Metastatic Pancreatic Carcinoma in the Ovary (tissue), 1 donor: ENCODE data around the genes PTPRO and STRAP.

DNA sequence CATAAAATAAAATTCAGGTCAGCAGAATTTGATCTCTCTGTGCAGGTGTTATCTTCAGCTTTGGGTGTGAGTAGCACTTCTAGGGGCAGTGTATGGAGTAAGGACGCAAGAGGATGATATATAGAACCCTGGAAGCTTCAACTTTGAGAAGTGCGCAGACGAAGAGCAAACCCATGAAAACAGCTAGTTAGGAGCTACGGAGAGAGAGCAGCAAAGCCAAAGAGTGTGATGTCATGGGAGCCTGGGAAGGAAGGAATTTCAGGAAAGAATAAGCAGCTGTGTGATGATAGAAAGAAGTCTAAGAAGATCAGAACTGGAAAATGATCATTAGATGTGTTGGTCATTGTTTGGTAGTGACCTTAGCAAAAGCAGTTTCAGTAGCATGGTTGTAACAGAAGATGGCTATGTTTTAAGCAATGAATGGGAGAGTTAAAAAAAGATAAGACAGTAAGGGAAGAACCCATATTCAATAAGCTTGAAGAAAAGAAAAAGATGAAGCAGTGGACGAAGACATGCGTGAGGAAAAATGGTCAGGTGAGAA, 5.9 kb downstream of the RERG start:
- PRO-cap: no peak

DNA sequence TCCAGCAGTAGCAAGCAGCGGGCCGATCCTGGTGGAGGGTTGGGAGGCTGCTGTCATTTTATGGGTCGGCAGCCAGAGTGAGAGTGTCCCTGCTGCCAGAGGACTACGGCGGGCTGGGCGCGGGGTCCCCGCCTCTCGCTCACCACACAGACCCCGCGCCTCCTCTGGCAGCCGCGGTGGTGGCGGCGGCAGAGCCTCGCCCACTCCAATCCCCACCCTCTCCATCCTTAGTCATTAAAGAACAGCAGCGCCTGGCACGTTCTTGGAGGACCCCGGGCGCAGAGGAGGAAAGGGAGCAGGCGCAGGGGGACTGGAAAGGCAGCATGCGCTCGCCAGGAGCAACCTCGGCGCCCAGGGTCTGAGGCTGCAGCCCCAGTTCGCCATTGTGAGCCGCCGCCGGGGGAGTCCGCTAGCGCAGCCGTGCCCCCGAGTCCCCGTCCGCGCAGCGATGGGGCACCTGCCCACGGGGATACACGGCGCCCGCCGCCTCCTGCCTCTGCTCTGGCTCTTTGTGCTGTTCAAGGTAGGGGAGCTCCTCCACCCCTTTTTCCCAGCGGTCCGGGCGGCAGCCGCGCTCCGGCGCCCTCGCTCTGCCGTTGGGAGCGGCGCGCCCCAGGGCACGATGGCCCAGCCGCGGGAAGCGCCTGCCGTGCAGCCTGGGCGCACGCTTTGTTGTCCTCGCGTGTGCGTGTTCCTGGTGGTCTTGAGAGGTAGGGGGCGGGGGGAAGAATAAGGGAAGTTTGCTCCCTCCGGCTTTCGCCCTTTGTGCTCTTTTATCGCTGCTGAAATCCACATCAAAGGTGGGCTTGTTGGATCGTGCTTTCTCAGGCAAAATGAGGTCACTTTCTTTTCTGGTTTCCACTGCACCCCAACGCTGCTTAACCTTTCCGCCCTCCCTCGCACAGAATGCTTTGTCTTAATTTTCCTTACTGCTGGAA, at the start of gene PTPRO:
Gene PTPRO, plus strand, starts transcription at position 230 of the 938 bp plus-strand sequence.
- PRO-cap: bidirectional peak, plus-strand start at position 616 of the sequence, minus-strand start at position 511 of the sequence

GRCh38 chr12:15562172-15562893, 226.9 kb downstream of the EPS8 start:
- PRO-cap: no peak

DNA sequence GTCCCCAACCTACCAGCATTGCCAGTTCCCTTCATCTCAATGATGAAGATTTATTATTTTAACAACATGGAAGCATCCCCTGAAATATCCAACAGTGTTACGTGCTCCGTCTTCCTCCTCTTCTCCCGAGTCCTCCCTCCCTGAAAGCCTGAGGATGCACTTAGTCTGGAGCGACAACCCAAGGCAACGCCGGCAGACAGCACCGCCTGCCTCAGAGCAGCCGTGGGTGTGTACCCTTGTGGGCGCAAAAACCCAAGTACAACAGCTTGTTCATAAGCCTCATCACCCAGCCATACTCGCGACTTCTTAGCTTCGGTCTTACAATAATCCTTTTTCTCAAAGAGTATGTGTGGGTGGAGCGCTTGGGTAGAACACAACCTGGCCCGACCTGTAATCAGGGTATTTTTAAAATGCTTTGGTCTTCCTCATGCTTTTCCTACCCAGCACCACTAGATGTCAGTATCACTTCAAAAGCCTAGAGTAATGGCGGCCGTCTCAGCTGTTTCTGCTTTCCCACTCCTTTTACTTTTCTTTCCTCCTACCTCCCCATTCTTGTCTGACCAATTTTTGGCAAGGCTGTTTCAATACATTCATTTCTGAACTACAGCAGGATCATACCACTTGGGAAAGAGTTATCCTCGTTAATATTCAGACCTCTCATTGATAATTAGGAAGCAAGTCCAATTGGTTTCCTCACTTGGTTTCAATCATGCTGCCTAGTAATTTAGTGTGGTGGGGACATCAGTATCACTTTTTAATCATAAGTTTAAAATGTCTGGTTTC, 198.9 kb downstream of the EPS8 start:
- PRO-cap: no peak

DNA sequence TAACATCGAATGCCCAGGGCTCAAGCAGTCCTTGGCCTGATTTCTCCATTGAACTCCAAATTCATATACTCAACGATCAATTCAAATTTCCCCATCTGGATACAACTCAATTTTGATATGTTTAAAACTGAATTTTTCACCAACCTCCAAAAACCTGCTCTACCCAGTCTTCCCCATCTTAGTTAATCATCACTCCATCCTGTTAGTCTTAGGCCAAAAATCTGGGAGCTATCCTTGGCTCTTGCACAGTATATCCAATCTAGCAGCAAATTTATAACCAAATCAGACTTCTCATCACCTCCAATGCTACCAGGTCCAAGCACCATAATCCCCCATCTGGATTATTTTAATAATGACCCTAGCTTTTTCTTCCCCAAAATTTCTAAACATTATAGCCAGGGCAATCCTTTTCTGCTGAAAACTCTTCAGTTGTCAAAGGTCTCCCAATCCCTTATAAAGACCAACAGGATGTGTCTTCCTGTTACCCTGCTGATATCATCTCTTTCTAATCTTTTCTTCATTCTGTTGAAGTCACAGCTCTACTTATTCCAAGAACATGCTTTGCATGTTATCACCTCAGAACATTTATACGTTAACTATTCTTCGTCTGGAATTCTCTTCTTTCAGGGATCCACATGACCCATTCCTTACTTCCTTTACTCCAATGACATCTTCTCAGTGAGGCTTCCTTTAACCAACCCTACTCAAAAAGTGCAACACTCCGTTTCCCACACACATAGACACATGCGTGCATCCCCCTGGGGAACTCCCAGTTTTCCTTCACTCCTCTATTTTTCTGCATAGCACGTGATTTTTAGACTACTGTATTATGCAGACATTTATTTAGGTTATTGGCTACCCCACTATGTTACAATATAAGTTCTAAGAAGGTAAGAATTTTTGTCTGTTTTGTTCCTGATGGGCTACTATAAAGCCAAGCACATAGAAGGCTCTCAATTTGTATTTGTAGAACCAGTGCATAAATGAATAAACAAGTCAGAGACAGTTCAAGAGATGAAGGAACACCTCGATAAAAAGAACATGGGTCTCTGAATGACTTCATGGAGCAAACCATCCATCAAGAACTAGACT, 132.2 kb downstream of the EPS8 start:
- PRO-cap: no peak

DNA sequence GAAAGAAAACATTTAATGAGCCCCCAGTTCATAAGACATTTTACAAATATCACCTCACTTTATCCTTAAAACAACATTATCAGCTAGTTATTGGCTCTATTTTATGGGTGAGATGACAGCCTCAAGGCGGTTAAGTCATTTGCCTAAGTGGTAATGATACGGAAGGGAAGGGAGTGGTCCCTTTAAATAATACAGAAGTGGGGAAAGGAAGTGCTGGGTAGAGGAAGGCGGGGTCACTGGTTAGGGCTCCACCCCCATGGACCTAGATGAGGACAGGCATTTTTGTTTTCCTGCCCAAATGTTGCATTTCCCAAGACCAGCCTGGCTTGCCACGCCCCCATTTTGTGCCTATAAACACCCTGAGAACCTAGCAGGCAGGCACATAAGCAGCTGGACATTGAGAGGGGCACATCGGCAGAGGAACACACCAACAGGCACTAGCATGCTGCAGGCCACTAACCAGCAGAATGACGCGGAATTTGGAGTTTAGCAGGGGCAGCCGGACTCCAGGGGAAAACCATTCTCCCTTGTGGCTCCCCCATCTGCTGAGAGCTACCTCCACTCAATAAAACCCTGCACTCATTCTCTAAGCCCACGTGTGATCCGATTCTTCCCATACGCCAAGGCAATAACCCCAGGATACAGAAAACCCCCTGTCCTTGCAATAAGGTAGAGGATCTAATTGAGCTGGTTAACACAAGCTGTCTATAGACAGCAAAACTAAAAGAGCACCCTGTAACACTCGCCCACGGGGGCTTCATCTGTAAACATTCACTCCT, 100.8 kb downstream of the EPS8 start:
- PRO-cap: unidirectional peak, plus-strand start at position 383 of the sequence

DNA sequence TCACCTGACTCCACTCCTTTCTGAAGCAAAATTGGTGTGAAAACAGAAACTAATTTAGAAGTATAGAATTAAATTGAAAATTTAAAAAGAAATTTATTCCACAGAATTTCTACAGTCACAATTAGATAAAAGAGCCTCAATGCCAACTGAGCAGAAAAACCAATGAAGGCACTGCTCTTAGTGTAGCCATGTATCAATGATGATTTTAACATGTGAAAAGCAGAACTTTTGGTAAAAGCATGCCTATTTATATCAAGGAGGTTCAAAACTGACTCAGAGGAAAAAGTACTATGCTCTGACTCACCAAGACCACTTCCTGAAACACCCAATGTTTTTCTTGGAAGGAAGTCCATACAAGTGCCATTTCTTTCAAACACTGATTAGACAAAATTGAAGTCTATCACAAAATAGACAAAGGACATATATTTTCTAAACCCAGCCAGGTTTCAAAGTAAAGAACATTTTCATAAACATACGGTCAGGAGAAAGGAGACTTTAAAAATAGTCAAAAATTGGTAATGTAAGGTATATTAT, 88.7 kb downstream of the EPS8 start:
- PRO-cap: no peak

DNA sequence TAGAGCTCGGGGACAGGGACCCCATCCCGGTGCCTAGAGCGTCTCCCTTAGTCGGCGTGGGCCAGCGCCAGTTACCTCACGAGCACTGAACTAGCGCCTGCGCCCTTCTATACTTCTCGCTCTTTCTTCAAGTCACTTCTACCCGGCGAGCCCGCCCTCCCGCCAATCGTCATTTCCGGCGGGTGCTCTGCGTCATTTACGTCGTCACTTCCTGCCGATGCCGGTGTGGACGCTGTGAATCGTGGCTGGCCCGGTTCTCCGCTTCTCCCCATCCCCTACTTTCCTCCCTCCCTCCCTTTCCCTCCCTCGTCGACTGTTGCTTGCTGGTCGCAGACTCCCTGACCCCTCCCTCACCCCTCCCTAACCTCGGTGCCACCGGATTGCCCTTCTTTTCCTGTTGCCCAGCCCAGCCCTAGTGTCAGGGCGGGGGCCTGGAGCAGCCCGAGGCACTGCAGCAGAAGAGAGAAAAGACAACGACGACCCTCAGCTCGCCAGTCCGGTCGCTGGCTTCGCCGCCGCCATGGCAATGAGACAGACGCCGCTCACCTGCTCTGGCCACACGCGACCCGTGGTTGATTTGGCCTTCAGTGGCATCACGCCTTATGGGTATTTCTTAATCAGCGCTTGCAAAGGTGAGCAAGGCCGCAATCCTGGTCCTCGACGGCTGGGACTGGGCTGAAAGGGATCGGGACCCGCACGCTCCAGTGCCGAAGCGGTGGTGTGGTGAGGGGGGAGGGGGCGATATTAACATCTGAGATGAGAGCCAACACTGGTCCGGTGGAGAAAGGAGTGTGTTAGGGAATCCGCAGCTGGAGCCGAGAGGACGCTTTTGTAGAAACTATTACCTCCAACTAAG, at the start of gene STRAP:
Gene STRAP, plus strand, starts transcription at position 200 of the 856 bp plus-strand sequence.
- PRO-cap: bidirectional peak, plus-strand start at position 226 of the sequence, minus-strand start at position 111 of the sequence

- PRO-cap: no peak
These were observed 6.7 kb downstream of the MGST1 start for GRCh38 chr12:16354119-16354501.

GRCh38 chr12:18242575-18243111, 18.7 kb upstream of the PIK3C2G start:
- PRO-cap: no peak

DNA sequence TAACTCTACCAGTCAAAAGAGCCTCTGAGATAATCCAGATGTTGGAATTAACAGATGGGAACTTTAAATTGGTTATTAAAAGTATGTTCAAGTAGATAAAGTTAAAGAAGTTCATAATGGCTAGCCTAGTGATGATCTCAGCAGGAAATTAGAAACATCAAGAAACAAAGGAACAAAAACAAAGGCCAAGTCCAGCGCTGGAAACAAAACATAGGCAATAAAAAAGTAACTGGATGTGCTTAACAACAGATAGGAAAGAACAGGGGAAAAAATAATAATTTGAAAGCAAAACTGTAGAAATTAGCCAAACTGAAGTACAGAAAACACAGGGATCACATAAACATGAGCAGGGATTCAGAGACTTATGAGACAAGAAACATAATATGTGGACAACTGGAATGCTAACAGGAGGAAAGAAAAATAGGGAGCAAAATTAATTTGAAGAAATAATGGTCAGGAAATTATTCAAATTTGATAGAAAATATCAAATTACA, 23.2 kb downstream of the PIK3C2G start:
- PRO-cap: no peak

DNA sequence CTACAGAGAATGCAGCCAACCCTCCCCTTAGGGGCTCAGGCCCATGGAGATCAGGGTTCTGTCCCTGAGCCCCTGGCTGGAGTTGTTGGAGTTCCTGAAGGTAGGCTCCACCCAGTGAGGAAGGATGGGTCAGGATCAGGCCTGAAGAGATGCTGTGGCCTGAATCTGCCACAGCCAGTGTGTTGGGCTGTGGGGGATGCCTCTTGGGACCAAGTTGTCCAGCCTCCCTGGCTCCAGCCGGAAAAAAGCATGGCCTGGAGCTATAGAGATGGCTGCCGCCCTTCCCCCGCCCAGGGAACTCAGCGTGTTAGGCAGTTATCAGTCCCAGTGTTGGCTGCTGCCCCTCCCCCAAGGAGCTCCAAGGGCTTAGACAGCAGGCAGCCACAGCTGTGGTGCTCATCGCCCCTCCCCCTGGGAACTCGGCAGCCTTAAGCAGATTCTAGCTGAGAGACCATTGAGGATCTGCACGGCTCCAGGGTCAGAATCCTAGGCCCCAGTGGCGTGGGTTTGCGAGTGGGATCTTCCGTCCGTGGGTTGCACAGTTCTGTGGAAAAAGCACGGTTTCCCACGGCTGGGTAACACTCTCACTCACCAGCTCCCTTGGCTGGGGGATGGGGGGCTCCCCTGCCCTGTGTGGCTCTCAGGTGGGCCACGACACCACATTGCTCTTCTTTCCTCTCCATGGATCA, 158.1 kb downstream of the CAPZA3 start:
- PRO-cap: no peak

DNA sequence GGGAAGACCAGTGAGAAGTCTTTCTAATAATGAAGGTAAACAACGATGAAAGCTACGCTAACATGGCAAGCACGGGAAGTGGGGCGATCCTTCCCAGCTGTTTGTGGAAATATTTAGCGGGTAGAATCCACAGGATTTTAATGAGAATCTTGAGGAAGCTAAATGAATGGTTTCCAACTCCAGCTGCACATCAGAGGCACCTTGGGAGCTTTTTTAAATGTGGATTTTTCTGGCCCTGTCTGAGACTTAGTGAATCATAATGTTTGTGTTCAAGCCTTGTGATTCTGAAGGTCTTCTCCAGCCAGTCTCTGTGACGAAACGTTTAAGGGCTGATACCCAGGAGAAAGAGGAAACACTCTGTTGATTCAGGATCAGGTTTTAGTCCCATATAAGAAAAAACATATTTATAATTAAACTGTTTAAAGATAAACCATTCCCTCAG, 169.8 kb downstream of the CAPZA3 start:
- PRO-cap: no peak

DNA sequence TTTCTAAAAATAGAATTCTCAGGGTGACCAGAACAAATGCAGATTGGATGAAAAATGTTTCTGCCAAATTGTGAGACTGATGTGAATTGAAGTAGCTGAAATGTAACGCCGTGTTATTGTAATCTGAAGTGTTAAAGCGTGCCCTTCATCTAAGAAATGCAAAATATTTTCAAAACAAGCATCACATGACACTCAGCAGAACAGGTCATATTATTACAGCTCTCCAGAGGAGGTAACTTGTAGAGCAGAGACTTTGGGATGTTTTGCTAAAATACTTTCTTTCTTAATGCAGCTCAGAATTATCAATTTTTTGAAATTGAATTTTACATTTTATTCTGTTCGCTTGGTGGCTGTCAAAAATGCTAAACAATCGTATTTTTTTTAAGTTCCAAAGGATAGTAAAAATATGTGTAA, 89.9 kb upstream of the PLEKHA5 start:
- PRO-cap: no peak

DNA sequence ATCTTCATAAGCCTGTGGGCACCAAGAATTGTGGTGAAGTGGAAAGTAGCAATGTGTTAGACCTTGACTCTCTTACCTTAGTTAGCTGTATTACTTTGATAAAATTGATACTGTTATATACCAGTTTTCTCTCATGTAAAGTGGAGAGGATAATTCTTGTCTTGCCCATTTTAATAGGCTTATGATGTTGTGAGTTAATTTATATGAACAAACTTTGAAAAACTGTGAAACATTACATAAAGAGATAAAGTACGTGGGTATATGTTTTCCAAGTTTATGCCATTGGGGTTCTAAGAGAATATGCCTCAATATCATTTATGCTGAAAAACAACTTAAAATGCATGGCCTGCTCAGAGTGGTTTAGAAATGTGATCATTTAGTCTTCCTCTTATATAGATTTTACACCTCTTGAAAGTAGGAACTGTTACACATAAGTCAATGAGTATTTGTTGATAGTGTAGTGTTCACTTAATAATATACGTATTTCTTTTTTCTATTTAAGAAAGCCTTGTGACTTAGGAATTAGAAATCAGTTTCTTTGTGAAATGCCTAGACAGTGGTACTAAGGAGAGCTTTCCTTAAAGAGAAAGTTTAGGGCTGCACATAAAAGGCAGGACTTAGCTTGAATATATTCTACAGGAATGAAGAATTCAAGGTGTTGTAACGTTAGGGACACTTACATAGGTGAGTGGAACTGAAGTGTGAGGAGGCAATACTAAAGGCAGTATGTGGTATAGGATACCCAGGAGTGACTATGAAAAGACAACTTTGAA, 17.4 kb downstream of the PLEKHA5 start:
- PRO-cap: no peak

DNA sequence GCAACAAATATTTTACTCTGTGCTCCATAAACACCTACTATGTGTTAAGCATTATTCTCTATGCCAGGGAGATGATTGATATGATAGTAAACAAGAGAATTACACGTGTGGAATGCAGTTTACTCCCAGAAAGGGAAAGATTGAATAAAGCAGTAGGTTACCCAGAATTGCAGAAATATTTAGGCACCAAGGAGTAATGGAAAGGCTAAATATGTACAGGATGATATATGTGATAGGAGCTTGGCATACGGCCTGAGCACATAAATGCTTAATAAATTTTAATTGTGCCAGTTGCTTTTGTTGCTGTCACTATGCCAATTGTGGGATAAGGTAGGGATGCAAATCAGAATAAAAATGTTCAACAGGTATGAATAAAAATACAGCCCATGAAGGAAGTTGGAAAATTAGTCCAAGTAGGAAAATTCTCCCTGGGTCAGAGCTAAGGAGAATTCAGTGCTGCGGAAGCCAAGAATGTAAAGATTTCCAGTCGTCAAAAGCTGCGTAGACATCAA, 87.7 kb downstream of the PLEKHA5 start:
- PRO-cap: no peak

DNA sequence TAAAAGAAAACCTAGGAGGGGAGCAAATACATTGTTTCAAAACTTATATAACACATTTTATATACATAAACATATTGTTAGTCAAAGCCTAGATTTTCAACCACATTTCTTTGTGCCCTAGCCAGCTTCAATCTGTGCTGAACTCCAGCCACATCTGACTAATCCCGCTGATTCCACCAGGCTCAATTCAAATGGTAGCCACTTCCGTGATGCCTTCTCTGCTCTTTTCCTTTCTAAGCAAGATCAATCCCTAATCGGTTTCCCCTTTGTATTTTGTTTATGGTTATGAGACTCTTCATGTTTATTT, 110.0 kb downstream of the PLEKHA5 start:
- PRO-cap: no peak

GRCh38 chr12:19273924-19274405, 144.4 kb downstream of the PLEKHA5 start:
- PRO-cap: no peak

DNA sequence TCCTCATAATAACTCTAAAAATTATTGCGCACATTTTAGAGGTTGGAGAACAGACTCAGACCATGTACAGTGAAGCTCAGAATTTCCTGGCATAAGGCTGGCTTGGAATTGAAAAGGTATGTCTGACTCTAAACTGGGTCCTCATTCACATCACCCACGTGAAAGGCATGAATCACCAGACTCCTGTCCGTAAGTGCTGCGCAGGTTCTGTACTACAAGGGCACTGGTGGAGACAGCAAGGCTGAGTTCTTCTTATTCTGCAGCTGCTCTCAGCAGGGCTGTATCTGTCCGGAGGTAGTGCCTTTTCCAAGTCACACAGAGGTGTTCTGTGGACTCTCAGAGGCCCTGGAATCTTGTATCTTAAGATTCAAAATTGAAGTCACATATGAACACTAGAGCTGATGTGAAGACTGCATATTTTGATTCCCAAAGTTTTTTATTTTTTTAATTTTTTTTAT, 27.4 kb upstream of the AEBP2 start:
- PRO-cap: no peak

- PRO-cap: no peak
These were observed 33.8 kb downstream of the AEBP2 start for GRCh38 chr12:19473222-19473450.